RPMI7951 (cell line): ENCODE data around the gene GTF3C6.

DNA sequence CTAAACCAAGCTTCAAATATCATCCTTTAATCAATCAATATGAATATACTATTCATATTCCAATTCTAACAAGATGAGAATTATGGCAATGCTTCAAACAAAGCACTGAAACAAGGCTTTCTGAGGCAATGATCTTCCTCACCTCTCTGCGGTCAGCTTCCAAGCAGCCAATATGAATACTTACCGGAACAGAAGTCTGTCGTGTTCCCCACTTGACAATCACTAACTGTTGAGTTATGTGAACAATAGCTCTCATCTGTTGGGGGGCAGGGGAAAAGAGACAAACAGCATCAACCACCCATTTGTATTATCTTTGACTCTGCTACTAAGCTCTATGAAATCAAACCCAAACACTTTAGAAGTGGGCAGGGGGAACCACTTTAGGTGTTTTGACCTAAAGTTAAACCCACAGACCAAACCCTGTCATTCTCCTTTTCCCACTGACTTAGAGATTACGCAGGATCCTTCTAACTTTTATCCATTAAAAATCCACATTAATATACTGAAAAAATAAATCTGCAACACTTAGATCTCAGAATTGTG is 4.5 kb downstream of the CD164 start:
- RAMPAGE, long total RNA = no peak

- RAMPAGE, long total RNA = no peak
Observed at GRCh38 chr6:109449567-109450247, 5.9 kb downstream of the MICAL1 start.

DNA sequence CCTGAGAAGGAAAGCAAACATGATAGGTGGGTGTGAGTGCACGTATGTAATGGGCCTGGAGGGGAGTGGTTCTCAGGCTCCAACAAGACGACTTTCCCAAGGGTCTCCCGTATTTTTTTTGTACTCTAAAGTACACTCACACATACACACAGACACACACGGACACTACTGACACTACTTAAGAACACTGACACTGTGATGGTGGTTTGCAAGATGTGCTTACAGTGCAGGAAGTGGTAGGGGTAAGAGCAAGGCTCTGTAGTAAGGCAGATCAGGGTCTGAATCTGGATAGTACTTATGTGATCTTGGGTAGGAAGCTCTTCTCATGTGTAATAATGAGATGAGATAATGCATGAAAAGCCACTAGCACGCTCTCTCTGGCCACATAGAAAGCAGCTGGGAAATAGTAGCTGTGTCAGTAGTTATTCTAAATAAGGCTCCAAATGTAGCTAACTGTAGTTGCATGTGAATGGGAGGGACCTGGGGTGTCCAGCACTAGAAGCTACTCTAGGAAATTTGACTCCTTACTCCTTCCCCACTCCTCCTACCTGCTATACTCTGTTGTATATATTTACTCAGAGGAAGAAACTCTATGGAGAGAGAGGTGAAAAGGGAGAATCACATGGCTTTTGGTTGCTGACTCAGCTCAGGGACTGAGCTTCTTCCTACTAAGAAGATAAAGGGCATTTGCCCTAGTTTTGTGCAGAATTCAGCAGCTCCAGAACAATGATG is 8.4 kb upstream of the ZBTB24 start:
- RAMPAGE, long total RNA = no peak

DNA sequence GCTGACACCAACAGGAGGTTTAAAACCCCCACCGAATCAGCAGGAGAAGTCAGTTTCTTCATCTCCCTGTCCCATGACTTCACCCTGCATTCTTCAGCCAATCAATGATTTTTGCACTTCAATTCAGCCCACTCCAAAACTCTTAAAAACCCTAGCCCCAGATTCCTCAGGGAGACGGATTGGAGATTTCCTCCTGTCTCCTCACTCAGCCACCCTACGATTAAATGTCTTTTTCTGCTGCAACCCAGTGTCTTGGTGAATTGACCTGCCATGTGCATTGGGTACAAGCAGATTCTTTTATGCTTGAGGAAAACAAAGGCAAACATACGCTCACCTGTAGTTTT is 30.8 kb upstream of the ZBTB24 start:
- RAMPAGE, long total RNA = no peak

DNA sequence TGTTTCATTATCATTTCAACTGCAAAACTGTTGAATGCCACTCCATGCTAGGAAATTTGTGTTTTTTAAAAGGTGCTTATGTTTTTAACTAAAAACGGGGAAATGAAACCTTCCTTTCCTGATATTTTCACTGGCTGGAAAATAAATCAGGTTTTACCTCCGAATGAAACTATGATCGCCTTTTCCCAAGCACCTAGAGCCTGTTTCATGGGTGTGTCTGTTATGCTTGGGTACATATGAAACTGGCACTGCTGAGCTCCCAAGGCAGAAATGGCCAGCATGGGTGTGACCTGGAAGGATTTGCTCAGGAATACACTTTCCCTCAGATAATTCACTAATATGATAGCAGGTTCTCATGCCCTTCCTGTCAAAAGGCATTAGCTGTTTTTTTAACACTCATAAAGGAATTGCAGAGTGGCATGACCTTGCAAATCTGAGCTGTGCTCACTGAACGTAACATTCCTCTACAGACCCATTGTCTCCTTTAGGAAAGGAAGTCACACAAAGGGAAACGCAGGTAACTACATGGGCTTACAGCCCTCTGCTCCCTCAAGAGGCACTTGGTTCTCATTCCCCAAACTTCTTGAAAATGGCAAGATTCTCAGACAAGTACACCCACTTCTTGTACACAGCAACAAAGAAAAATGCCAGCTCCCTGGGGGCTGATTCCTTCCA is 72.8 kb downstream of the METTL24 start:
- RAMPAGE, long total RNA = no peak

DNA sequence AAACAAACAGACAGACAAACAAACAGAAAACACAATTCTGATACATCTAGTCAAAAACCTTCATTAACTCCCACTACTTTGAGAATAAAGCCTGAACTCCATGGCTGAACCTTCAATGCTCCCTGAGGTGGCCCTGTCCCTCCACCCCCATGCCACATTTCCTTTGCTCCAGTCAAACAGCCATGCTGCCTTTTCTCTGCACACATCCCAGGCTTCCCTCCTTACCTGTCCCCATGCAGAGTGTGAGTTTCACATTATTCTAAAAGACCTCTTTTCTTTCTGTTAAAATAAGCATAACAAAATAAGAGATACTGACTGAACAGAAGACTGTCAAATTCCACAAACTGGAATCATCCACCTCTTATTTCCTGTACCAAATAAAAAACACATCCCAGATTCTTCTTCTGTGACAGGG is 70.9 kb upstream of the SLC22A16 start:
- RAMPAGE, long total RNA = no peak

DNA sequence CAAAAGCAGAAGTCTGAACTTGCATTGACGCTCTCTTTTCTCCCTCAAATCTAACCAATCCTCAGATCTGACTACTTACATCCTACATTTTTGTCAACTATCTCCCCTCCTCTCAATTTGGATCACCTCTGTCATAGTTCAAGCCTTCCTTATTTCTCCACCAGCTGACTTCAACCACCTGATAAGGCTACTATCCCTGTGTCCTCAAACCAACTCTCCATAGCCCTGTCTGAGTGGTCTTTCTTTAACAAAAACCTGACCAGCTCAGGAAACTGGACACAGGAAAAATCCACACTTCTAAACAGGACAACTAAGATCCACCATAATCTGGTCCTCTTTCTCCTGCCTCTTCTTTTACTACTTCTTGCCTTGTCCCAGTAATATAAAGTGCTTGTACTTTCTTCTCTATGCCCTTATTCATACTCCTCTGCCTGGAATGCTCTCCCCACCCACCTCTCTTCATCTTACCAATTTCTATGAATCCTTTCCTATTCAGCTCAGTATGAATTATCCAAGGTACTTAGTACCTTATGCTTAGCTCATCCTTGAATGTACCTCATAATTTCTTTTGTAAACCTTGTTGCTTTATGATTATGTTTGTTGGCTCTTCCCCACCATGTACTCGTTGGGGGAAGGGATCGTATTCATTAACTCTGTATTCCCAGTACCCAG is 159.6 kb downstream of the CDK19 start:
- RAMPAGE, long total RNA = no peak

- RAMPAGE, long total RNA = no peak
Observed at GRCh38 chr6:110814161-110814280, 1.2 kb downstream of the CDK19 start.

GRCh38 chr6:110925802-110926001 is 32.8 kb upstream of the GTF3C6 start:
- RAMPAGE, long total RNA = no peak

GRCh38 chr6:110958313-110959379 is at the start of gene GTF3C6:
TSS of gene GTF3C6 (plus strand) at chr6:110958706.
- RAMPAGE, long total RNA = start-site peak on the plus strand at chr6:110958624-110958762, 715 and 185 reads in 2 replicates

DNA sequence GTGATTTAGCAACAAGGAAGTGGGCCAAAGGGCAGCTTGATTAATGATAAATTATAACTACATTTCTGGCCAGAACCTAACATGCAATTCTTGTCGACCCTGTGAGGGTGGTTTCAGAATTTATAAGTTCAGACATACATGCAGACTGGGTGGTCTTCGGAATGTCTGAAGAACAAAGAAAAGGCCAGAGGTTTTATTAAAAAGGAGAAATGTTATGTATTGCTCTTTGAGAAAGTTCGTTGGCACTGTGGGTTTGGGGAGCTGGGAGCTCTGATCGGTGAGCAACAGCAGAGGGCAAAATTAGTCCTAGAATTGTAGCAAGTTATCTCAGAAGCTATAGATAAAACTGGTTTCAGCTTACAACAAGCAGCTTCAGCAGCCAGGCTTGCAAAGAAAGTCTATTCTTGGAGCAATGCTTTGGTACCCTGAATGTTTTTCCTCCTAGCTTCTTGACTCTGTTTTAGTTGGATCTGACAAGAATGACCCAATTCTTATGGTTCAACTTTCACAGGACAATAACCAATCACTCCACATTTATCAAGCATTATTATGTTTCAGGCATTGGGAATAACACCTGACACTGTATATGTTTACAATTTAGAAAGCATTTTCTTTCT is 50.9 kb downstream of the RPF2 start:
- RAMPAGE, long total RNA = no peak

DNA sequence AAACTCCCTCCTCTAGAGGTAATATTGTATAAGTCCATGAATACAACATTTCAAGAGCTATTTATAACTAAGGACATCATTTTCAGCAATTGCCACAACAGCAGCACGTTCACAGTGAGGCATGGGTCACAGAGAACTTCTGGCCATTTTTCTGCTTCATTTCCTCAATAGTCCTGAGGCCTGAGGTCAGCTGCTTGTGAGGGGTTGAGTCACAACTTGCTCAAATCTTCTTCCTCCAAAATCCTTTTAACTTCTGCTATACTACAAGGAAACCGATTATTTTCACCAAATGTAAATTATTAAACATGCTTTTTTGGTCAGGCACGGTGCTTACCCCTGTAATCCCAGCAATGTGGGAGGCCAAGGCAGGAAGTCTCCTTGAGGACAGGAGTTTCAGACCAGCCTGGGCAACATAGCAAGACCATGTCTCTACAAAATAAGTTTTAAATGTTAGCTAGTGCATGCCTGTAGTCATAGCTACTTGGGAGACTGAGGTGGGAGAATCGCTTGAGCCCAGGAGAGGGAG is 11.2 kb upstream of the SLC16A10 start:
- RAMPAGE, long total RNA = no peak

DNA sequence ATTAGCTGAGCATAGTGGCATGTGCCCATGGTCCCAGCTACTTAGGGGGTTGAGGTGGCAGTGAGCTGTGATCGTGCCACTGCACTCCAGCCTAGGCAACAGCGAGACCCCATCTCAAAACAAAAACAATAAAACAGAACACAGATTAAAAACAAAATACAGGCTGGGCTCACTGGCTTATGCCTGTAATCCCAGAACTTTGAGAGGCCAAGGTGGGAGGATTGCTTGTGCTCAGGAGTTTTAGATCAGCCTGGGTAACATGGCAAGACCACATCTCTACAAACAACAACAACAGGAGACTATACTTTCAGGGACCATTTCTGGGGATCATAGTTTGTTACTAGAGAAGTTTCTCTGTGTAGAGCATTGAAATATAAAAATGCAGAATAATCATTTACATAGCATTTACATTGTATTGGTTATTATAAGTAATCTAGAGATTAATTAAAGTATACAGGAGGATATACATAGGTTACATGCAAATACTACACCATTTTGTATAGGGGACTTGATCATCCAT is 62.7 kb upstream of the MFSD4B start:
- RAMPAGE, long total RNA = no peak

DNA sequence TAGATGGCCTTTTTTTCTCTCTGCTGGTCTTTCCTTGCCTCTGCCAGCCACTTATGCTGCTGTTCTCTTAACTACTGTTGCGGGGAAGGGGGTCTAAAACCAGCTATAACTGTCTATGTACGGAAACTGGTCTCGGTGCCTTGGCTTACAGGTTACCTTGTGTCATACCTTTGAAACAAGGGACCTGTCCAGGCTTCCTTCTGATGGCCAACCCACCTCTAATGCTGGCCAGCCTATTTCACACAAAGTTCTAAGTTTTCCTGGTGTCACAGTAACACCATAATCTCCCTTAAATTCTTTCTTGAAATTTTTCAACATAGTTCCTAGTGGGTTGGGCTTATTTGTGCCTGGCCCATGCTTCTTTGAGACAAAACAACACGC is 30.0 kb downstream of the MFSD4B start:
- RAMPAGE, long total RNA = no peak

DNA sequence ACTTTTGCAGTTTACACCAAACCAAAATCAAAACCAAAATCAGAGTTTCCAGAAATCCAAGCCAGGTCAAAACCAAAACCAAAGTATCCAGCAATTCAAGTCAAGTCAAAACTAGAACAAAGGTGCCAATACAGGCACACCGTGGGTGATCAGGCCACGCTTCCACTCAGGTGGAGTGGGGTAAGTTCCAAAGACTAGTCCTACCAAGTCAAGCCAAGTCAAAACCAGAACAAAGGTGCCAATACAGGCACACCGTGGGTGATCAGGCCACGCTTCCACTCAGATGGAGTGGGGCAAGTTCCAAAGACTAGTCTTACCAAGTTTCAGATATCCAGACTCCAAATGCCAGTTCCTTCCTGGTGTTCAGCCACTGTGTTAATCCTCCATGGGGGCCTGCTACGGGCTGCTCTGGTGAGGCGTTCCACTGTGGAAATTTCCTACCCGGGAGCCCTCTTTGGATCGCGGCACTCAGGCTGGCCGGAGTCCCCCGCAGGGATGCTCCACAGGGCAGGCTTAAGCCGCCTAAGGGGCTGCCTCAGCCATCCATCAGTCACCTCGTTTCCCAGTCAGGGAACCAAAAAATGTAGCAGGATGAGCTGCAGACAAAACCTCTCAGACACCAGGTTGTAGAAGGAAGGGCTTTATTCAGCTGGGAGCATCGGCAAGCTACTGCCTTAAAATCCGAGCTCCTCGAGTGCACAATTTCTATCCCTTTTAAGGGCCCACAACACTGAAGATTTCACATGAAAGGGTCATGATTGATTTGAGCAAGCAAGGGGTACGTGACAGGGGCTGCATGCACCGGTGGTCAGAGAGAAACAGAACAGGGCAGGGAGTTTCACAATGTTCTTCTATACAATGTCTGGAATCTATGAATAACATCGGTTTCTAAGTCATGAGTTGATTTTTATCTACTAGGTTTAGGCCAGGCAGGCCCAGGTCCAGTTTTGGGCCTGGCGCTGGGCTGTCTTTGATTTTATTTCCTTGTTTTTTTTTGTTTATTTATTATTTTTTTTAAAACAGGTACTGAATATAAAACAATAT is 30.7 kb downstream of the MFSD4B start:
- RAMPAGE, long total RNA = no peak

DNA sequence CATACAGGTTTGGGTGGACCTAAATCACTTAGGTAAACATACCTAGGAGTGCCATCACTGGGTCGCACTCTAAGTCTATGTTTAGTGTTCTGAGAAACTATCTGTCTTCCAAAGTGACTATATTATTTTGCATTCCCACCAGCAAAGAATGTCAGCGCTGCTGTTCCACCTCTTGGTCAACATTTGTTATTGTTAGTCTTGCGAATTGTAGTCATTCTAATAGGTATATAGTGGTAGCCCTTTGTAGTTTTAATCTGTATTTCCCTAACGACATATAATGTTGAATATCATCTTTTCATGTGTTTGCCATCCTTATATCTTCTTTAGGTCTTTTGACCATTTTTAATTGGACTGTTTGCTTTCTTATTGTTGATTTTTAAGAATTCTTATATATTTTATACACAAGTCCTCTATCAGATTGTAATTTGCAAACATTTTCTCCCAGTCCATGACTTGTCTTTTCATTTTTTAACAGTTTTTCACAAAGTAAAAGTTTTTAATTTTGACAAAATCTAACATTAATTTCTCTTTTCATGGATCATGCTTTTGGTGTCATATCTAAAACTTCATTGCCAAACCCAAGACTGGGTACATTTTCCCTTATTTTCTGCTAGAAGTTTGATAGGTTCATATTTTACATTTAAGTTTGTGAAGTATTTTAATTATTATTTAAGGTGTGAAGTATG is 82.7 kb downstream of the REV3L start:
- RAMPAGE, long total RNA = no peak

DNA sequence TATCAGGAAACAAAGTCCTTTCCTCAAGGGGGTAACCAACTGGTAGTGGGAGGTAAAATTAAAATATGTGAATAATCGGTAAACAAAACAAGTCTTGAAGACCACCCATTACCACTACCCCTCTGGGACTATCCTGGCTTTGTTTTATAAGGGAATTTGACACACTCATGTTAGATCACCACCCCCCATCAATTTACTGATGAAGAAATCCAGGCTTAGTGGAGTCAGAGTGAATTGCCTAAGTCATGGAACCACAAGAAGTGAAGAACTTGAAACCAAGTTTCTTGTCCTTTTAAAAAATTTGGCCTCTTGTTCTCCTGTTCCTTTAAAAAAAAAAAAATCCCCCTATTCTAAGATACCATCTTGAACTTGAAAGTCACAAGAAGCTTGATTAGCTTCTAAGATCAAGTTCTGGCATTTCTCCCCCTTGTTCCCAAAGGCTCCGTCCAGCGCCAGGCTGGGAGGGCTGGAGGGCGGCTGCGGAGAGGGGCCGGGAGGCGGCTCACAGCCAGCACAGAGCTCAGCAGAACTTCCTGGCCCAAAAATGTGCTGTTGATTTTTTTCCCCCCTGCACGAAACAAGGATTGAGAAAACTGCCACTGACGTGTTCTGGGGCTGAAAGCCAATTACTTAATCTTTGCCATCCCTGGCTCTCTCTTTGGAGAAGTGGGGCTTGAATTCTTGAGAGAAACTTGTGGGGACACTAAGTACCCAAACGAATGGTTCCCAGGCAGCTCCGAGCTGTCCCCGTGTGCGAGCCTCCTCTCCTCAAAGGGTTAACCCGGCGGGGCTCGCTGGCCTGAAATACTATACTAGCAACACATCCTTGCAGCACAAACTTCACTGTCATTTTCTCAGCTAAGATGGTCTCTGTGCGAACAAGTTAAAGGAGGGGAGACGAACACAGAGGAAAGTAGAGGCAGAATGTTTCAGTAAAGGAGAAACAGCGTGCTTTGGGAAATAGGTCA is 633 bp downstream of the TRAF3IP2 start:
- RAMPAGE, long total RNA = no peak

DNA sequence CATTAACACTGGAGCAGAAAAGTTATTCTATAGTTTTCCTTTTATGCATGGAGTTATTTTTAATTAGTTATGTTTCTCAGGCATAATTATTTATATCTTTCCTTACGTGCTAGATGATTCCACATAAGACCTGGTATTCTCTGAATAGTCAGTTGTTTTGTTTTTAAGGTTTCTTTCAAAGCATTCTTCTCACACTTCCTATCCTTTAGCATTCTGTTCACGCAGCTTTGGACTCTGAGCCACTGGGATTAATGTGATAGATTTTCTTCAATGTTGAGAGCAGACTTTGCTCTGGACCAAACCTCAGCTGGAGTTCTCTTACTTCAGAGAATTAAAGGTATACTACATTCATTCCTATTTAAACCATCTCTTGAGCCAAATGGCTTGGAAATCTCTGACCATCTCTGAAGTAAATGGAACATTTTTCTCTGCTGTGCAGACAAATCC is 70.7 kb upstream of the TRAF3IP2 start:
- RAMPAGE, long total RNA = no peak

DNA sequence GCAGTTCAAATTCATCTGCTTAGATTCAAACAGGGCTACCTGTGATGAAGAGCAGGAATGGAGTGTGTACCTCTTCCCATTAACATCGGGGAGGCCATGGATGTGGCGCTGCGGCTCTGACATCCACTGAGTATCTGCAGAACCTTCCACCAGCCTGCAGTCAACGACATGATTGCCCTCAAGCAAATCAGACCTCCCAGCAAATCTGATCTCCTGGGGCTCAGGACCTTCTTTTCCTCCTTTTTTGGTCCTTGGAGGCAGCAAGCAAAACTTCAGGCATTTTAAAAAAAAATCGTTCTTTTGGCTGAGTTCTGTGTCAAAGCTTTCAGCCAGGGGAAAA is 103.2 kb upstream of the TRAF3IP2 start:
- RAMPAGE, long total RNA = no peak

DNA sequence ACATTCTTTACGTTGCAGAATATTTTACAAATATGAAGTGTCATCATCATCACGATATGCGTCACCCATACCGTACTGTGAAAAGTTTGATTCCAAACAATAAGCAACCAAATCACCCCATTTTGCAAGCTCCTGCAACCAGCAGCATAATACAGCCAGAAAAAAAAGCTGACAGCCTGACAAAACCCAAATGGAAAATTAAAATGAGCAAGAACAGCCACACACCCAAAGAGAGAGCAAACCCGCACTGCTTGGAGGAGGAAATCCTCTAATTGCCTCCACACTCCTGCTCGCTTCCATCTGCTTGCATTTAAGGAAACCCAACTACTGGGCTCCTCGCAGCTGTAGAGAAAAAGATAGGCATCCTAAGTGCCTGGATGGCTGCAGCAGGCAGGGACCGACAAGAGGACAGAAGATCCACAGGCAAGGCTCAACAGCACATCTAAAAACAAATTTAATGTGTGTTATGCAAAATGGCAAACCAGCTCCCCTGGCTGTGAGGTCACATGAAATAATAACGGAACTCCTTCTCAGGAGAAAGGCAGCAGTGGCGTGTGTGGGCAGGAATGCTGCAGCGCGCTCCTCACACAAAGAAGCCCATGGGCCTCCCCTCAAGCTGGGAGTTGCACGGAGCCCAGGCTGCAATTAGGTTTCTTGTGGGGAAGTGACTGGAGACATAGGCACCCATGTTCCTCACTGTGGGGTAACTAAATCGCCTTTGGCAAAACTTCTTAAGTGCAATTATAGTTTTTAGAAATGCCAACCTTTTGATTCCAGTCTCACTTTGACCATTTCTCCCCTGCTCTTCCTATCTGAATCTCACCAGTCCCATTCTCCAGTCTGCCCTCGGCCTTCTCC is 113.0 kb downstream of the FYN start:
- RAMPAGE, long total RNA = no peak